ENCODE measurements around the genes CLEC18B and TMEM170A.

- PRO-cap, 2 experiments, result no peak in any of the 2 experiments
- RAMPAGE, long total RNA, 4 experiments, result no peak in any of the 4 experiments
These were observed 405.9 kb upstream of the PSMD7 start for GRCh38 chr16:73890722-73891050.

DNA sequence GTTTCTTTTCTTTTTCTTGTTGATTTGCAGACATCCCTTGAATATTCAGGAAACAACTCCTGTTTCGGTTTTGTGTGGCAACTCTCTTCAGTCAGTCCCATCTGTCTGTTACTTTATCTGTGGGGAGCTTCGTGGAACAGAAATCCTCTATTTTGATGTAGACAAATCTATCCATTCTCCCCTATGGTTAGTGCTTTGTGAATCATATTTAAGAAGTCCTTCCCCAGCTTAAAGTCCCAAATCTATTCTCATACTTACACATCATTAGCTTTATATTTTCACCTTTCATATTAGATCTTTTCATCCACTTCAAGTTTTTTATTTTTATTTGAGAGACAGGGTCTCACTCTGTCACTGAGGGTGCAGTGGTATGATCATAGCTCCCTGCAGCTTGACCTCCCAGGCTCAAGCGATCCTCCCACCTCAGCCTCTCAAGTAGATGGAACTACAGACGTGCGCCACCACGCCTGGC, 20.9 kb downstream of the PSMD7 start:
- PRO-cap, 2 experiments, result no peak in any of the 2 experiments
- RAMPAGE, long total RNA, 4 experiments, result no peak in any of the 4 experiments

DNA sequence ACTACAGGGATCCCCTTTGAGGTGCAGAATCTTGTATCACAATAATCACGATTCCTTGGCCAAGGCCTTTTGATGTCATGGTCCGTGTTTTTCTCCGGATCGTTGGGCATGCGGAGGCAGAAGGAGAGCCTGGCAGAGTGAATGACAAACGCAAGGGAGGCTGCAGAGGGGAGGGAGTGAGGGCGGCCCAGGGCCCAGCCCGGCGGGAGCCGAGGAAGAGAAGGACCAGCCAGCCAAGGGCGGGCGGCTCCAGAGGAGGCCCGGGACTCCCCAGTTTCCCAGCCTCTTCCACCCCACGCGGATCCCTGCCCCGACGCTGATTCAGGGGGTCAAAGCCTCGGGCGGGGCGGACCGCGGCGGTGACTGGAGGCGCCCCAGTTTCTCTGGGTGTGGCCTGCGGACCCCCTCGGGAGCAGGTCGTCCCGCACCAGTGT, 14.7 kb downstream of the CLEC18B start:
- PRO-cap, 2 experiments, result no peak in any of the 2 experiments
- RAMPAGE, long total RNA, 4 experiments, result no peak in any of the 4 experiments

- PRO-cap, 2 experiments, result no peak in any of the 2 experiments
- RAMPAGE, long total RNA, 4 experiments, result no peak in any of the 4 experiments
These were observed at the start of gene CLEC18B for GRCh38 chr16:74421079-74421587. Gene CLEC18B (minus strand): TSS chr16:74421478.

- PRO-cap, 2 experiments, result no peak in any of the 2 experiments
- RAMPAGE, long total RNA, 4 experiments, result no peak in any of the 4 experiments
These were observed 18.3 kb upstream of the CLEC18B start for GRCh38 chr16:74439590-74439997.

DNA sequence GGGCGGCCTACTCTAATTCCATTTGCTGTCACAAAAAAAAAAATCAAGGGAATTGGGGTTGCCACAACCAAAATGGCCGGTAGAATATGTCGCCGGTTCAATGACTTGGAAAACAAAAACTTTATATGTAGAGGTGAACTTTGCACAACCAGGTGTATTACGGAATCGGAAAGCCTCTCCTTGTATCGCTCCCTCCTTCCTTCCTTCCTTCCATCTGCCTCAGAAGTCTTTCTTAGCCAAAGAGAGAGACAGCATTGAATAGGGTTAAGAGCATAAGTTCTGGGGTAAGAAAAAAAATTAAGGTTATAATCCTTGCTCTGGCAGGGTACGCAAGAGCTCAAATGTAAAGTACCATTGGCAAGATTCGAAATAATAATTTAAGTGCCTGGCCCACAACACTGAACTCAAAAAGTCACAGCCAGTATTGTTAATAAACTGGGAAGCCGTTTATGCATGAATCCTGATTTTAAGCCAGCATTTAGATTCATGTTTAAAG, 469 bp upstream of the GLG1 start:
- PRO-cap, 2 experiments, result no peak in any of the 2 experiments
- RAMPAGE, long total RNA, 4 experiments, result no peak in any of the 4 experiments

- PRO-cap, 2 experiments, result no peak in any of the 2 experiments
- RAMPAGE, long total RNA, 4 experiments, result no peak in any of the 4 experiments
These were observed 669 bp downstream of the MLKL start for GRCh38 chr16:74699926-74700460.

DNA sequence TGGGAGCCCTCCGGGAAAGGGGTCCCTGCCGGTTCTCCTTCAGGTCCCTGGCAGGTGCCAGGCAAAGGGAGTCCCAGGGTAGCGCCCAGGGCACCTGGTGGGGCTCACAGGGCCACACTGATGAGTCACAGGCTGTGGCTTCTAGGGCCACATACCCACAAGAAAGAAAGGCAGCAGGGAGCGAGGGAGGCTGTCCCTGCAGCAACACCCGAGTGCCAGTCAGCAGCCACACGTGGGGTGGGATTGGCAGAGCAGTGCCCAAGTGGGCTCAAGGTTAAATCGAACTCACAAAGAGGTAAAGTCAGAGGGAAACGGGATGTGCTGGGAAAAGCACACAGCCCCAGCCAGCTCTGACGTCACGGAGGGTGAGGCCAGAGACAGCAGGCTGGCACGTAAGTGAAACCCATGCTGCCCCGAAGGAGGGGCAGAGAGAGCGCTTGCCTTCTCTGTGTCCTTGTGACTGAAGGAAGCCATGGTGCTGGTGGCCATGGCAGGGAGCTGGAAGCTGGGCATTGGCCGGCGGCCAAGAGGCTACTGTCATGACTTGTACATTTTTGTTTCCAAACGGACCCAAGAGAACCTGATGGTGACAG, 33.8 kb downstream of the FA2H start:
- PRO-cap, 2 experiments, result no peak in any of the 2 experiments
- RAMPAGE, long total RNA, 4 experiments, result no peak in any of the 4 experiments

- PRO-cap, 2 experiments, result no peak in any of the 2 experiments
- RAMPAGE, long total RNA, 4 experiments, result start-site peak on the minus strand in 1 of 4 experiments, at chr16:74903955-74904279 at its widest, 9 reads per replicate
These were observed 81.1 kb downstream of the WDR59 start for GRCh38 chr16:74903772-74904326.

GRCh38 chr16:74909350-74909946, 75.5 kb downstream of the WDR59 start:
- PRO-cap, 2 experiments, result no peak in any of the 2 experiments
- RAMPAGE, long total RNA, 4 experiments, result no peak in any of the 4 experiments

GRCh38 chr16:74915784-74916431, 69.0 kb downstream of the WDR59 start:
- PRO-cap, 2 experiments, result no peak in any of the 2 experiments
- RAMPAGE, long total RNA, 4 experiments, result no peak in any of the 4 experiments

GRCh38 chr16:74996982-74997437, 1.8 kb upstream of the ZNRF1 start:
- PRO-cap, 2 experiments, result no peak in any of the 2 experiments
- RAMPAGE, long total RNA, 4 experiments, result no peak in any of the 4 experiments

- PRO-cap, 2 experiments, result peak in 1 of 2 experiments; most common plus-strand start chr16:74999363 (in 1); most common minus-strand start chr16:74999263 (in 1)
- RAMPAGE, long total RNA, 4 experiments, result no peak in any of the 4 experiments
These were observed 469 bp downstream of the ZNRF1 start for GRCh38 chr16:74999130-74999856.

GRCh38 chr16:74999857-75000482, 1.1 kb downstream of the ZNRF1 start:
- PRO-cap, 2 experiments, result no peak in any of the 2 experiments
- RAMPAGE, long total RNA, 4 experiments, result start-site peak on the plus strand in 1 of 4 experiments, at chr16:74999830-75000021 at its widest, 7 reads per replicate

DNA sequence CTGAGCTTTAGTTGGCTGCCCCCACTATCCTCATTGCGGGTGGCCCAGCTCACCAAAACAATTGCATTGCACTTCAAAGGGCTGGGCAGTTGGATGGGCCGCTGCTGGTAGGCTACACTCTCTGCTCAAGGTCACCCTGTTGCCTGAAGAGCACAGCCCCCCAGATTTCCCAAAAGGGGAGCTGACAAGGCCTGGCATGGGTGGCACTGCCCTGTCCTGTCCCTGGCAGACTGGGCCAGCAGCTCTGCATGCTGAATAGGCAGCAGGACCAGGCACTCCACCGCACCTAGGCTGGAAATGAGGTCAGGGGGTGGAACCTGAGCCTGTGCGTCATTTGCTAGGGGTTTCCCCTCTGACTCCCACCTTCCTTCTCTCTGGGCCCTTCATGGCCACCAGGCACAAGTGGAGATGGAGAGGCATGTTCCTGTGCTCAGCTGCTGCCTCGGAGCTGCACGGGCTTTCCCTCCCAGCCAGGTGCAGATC, 18.2 kb downstream of the LDHD start:
- PRO-cap, 2 experiments, result no peak in any of the 2 experiments
- RAMPAGE, long total RNA, 4 experiments, result no peak in any of the 4 experiments

- PRO-cap, 2 experiments, result peak in 1 of 2 experiments; most common minus-strand start chr16:75109879 (in 1)
- RAMPAGE, long total RNA, 4 experiments, result no peak in any of the 4 experiments
These were observed 6.6 kb downstream of the LDHD start for GRCh38 chr16:75109827-75110438.

- PRO-cap, 2 experiments, result no peak in any of the 2 experiments
- RAMPAGE, long total RNA, 4 experiments, result no peak in any of the 4 experiments
These were observed 3.6 kb upstream of the LDHD start for GRCh38 chr16:75120200-75120657.

DNA sequence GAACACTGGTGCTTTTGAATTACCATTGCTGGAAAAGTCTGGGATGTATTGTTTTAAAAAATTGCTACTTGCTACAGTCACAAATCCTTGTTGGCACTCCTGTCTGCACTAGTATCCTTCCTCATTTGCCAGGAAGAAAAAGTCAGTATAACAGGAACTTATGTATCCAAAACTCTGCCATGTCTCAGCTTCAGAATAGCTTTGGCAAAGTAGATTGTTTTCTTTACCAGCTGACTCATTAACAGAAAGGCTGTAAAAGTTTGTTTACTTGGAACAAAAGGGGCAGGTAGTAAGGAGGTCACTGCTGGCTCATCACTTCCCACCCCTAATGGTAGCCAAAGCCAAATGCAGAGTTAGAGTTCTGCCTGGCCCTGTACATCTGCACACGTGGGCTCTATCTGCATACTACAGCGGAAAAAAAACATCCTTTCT, 90.8 kb upstream of the BCAR1 start:
- PRO-cap, 2 experiments, result no peak in any of the 2 experiments
- RAMPAGE, long total RNA, 4 experiments, result no peak in any of the 4 experiments

DNA sequence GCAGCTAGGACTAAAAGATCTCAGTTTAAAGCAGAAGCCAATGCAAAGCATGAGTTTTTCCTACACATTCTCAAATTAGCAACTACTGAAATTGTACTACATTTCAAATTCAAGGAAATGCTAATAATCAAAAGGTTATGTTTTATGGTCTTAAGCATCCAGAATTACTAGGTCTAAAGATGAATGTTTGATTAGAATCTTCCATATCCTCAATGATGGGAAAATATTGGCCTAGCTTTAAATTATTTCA, 50.5 kb downstream of the CFDP1 start:
- PRO-cap, 2 experiments, result no peak in any of the 2 experiments
- RAMPAGE, long total RNA, 4 experiments, result start-site peak on the minus strand in 1 of 4 experiments, centred at position 116 of the sequence, 6 reads per replicate

DNA sequence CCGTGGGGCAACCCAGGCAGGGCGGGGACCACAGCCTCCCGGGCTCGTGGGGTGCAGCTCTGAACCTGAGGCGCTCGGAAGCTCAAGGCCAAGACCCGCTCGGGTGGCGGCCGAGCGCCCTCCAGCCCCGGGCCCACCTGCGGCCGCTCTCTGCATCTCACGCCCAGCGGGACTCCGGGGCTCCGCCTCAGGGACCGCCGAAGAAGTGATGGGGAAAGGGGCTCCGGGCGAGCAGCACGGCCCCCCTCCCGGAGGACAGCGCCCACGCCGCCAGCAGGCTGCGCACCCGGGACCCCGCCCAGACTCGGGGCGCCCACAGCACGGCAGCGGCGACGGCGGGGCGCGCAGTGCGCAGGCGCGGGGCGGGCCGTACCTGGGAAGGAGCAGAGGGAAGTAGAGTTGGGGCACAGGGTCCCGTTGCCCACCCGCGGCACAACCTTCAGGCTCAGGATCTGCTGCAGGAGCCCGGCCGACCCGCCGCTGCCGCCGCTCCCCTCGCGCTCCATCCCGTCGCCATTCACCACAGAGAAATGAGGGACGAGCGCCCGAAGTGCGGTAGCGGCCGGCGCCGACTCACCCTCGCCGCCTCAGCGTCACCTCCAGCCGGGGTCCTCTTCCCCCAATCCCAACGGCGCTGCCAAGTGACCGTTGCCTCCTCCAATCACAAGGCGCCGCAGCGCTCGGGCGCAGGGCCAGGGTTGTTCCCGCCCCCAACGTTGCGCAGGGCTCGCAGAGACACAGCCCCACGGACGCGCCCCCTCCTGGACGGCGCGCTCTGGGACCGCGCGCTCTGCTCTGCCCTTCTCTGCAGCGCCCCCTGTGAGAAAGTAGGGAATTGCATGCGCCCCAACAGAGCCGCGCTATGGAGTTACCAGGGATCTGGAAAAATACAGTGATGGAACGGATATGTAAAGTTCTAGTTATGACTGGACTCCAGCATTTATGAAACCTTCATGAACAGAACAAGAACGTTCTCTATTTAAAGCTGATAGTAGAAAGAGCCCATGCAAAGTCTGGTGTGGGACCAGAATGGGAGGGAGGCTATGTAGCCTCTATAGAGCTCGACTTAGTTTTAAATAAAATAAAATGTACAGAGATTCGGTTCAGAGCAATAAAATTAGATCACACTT, at the start of gene TMEM170A:
TSS of gene TMEM170A (minus strand) at position 595 of the 1,130 bp plus-strand sequence.
- PRO-cap, 2 experiments, result peak in 2 of 2 experiments; most common plus-strand start position 370 of the sequence (in 1); most common minus-strand start position 300 of the sequence (in 1)
- RAMPAGE, long total RNA, 4 experiments, result start-site peak on the minus strand in 4 of 4 experiments, centred at positions 319 to 596 of the sequence, 23 to 187 reads per replicate

All from upper lobe of left lung (tissue), 5 donors.